AG09309 (cell line): ENCODE data around the gene RAPGEF1.

GRCh38 chr9:131605682-131606649 lies 60.6 kb downstream of the PRRT1B start:
- RRBS = no CpG with 5 or more reads among the region's 10 CpGs

GRCh38 chr9:131667344-131668029 lies 72.4 kb downstream of the RAPGEF1 start:
- RRBS = no CpG with 5 or more reads among the region's 9 CpGs

DNA sequence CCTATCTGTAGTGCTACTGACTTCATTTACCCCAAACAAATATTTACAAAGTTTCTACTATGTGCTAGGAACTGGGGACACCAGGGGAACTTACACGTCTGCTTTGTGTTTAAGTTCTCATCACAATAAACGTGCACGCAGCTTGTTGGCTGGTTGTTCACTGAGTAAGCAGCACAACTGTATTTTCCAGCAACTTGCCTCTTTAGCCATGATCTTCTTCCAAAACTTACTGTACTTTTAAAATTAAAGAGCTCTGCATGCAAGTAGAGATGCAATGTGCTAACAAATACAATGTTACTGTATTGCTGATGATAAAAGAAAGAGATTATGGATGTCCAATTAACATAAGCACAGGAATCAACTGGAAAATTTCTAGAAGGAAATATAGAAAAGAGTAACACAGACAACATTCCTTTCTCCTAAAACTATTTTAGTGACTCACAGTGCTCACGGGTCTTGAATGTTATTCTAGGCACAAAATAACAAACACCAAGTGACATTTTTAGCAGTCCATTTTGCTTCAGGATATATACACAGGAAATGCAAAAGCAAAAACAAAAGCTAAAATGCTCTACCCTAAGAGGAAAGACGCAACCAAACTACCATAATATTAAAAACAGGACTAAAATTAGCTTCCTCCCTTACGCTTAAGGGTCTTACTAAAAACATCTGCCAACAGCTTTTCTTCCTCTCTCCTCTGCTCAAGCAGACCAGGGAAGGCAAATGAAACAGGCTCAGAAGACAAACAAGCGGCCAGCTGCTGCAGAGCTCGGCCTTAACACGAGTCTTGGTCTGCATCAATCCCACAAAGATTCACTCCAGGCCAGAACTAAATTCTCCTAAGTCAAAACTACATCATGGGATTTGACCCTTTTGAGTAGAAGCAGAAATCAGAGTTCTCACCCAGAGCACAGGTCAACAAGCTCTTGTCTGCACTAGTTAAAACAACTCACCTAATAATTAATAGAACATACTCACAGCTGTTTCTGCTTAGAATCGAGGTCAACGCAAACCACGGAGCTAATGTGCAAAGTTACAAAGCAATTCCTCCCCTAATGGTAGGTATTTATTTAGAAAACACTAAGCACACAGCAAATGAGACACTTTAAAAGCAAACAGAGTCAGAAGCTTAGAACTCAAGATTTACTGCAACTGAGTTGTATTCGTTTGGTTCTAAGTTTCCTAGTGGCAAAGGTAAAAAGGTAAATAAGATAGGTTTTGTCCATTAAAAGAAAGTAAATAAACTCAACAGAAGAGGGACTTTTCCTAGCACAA lies 62.4 kb downstream of the RAPGEF1 start:
- RRBS = no CpG with 5 or more reads among the region's 13 CpGs

DNA sequence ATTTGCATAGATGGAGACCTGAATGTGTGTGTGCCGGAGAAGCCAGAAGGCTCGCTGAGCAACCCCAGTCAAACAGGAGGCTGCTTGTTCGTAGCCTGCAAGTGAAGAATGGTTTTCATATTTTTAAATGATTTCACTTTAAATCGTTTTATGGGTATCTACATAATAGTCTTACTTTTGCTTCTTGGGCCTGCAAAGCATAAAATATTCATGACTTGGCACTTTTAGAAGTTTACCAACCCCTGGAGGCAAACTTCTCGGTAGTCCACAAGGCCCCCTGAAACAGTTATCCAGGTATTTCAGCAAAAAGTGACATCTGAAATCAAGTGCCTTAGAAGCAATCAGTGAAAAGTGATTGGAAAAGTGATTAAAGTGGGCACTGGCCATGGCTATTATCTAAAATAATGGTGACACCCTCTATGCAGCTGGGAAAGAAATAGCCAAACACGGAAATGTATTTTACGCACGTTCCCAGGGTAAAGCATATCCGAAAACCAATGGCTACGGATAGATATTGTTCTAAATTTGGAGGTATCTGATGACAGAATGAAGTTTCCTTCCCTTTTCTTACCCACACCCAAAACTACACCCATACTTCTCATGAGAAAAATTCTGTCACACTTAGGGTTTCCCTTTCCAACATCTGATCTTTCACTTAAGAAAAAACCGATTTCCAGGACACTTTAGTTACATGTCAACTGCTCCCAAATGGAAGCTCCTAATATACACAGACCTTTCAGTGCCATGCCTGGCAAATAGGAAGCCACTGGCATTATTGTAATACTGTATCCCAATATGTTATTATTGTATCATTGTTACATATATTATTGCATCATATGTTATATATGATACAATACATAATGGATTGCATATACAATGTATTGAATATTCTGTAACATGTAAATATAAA lies 38.9 kb downstream of the RAPGEF1 start:
- RRBS = no CpG with 5 or more reads among the region's 11 CpGs

- RRBS = no CpG with 5 or more reads among the region's 6 CpGs
Observed at GRCh38 chr9:131723538-131724158, 16.2 kb downstream of the RAPGEF1 start.

DNA sequence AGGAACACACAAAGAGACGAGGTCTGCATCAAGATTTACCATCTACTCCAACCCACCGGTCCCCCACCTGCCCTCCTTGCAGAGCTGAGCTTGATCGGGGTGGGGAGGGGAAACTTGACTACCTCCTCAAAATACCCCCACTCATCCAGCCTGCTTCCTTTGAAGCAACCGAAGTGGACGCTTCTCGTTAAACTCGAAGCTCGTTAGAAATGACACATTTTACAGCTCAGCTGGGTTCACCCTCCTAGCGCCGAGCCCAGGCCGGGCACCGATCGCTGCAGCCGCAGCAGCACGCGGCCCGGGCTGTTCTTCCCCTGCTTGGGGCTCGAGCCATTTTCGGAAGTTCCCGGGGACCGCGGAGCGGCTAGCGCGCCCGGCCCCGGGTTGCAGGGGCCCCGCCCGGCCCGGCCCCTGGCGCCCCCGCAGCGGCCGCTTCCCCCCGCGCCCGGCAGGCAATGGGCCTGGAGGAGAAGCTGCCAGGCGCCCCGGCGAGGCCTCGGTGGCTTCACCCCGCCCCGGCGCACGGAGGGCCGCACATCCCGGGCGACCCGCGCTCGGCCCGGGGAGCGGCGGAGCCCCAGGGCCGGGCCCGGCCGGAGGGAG lies 630 bp downstream of the RAPGEF1 start:
- RRBS = 5% methylated on average over 21 of the region's 57 CpGs

DNA sequence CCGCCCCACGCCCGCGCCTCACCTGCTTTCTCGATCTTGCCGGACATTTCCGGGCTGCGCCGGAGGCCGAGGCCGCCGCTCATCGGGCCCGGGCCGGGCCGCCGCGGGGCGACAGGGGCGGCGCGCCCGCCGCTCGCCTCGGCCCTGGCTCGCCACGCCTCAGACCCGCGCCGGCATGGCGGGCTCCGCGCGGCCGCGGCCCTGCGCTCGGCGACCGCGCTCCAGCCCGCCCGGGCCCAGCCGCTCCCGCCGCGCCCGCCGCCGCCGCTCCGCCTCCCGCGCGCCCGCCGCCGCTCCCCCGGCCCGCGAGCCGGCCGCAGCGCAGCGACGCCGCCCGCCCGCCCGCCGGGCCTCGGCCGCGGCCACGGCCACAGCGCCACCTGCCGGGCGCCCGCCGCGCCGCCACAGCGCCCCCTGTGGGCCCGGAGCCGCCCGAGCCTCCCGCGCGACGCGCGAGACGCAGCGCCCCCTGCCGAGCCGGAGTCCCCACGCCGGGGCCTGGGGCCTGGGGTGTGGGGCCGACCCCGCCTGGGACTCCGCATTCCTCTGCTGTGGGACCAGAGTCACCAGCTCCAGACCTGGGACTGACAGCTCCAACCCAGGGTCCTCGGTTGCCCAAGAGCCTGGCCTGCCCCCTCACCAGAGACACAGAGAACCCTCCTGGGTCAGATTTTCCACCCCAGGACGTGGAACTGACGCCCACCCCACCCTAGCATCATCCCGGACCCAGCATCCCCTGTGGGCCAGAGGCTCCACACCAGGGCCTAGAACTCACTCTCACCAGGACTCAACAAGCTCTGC lies at the start of gene RAPGEF1:
Gene RAPGEF1, minus strand, starts transcription at position 329 of the 801 bp plus-strand sequence.
- RRBS = 1% methylated on average over 85 of the region's 106 CpGs

- RRBS = no CpG with 5 or more reads among the region's 4 CpGs
Observed at GRCh38 chr9:131765118-131765378, 25.2 kb upstream of the RAPGEF1 start.

DNA sequence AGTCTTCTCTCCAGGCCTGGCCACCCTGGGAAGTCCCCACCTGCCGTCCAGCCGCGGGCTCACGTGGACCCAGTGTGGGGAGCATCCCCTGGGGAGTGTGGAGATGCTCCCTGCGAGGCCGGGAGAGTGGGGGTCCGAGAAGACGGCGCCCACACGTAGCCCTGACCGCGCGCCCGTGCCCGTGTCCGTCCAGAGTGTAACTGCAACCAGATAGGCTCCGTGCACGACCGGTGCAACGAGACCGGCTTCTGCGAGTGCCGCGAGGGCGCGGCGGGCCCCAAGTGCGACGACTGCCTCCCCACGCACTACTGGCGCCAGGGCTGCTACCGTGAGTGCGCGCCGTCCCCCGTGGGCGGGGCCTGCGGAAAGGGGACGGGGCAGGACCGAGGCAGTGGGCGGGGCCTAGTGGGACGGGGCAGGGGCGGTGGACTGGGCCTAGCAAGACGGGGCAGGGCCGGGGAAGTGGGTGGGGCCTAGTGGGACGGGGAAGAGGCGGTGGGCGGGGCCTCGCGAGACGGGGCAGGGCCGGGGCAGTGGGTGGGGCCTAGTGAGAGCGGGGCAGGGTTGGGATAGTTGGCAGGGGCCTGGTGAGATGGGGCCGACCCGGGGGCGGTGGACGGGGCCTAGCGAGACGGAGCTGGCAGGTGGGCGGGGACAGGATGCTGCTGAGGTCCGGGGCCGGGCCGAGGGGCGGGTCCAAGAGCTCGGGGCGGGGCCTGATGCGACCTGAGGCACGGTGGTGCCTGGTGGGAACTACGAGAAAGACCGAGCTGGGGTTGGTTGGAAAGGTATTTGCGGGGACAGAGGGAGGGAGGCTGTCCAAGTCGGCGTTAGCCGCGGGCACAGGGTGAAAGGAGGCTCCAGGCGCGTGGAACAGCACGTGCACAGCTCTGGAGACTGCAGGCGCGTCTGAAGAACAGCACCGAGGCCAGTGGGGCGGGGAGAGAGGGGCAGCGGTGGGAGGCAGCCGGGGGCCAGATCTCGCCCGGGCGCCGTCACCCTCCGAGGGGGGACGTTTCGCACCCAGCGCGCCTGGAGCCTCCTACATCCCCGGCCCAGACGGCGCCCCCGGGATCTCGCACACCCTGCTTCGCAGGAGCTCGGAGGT lies 79.2 kb downstream of the NTNG2 start:
- RRBS = 3% methylated on average over 29 of the region's 100 CpGs

DNA sequence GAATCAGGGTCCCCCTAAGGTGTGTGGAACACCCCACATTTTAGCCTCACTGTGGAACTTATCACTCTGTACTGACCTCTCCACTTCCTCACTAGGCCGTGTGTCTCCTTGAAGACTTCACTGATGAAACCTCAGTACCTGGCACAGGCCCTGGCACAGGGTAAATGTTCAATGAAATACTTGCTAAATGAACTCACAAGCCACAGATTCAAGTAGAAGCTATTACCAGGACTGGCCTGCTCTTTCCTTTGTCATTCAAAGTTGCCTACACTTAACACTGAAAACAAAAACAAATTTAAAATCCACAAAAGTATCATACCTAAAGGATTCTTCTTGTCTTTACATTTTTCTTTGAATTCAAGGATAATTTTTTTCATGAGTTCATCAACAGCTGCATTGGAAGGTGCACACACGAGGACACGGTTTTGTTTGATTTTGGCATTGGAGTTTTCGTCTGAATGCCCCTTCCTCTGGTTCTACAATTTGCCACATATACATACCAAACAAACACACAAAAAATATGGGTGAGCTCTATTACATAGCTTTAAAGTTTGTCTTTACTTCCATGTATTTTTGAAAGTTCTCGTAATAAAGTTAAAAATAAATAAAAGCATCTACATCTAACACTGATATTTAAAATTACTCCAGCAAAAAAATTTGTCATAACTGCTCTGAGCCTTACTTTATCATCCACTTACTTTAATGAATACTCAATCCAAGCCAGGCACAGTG lies 59.1 kb downstream of the SETX start:
- RRBS = no CpG with 5 or more reads among the region's 5 CpGs

GRCh38 chr9:132769354-132769946 lies 99.2 kb downstream of the GTF3C4 start:
- RRBS = no CpG with 5 or more reads among the region's 17 CpGs

DNA sequence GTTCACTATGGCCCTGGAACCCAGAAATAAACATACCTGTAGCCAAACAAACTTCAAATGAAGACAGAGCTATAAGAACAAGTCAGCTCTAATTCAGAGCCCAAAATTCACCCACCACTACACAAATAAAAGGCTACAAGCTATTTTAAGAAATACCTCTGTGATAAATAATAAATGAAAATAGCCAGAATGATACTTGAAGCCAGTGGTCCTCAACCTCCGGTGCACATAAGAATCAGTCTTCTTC lies 2.4 kb downstream of the TSC1 start:
- RRBS = no CpG with 5 or more reads among the region's 1 CpG

DNA sequence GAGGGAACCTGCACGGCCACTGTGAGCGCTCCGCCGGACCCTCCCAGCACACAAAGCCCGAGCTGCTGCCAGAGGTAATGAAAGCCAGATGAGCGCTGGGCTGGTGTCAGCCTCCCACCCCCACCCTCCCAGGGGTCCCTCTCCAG lies 1.6 kb downstream of the RALGDS start:
- RRBS = no CpG with 5 or more reads among the region's 6 CpGs

DNA sequence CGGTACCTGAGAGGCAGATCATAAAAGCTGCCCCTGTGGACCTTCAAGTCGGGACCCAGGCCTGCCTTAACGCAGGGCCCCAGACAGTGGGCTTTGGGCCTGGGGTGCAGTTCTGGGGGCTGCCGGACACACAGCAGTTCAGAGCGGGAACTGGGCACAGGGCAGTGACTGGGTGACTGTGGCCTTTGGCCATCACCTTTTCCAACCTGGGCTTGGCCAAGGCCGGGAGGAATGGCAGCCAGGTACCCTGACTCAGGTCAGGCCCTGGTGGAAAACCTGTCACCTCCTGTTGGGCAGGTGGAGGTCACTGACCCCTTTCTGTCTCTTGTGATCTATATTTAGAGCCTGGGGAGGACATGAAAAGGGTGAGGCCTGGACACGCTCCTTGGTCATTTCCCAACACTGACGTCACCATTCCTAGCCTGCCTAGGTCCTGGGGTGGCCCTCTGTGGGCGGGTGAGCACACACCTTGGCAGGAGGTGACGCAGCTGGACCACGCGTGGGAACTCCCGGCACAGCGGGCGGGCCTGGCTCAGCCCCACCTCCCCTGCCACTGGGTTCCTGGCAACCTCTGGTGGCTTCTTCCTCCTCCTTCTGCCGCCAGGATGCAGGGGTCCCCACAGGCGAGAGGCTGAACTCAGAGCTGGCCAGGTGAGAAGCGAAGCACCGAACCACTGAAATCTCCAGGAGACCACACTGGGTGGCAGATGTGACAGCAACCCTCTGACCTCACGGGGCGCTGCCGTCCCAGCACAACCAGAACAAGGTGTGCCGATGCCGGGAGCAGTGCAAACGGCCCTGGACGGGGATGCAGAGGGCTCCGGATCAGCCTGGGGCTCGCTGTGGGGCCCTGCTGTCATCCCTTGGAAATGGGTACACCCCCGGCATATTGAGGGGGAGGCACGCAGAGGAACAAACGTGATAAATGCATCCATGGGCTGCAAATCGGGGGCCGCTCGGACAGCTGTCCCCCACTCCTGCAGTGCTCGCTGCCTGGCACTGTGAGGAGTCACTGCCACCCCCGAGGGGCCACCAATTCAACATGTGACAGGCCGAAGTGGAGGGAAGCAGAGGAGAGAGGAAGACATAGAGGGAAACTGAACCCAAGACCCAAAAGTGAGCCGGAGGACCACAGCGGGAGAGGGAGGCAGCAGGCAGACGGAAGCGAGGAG lies 6.5 kb upstream of the RALGDS start:
- RRBS = 95% methylated on average over 6 of the region's 41 CpGs

DNA sequence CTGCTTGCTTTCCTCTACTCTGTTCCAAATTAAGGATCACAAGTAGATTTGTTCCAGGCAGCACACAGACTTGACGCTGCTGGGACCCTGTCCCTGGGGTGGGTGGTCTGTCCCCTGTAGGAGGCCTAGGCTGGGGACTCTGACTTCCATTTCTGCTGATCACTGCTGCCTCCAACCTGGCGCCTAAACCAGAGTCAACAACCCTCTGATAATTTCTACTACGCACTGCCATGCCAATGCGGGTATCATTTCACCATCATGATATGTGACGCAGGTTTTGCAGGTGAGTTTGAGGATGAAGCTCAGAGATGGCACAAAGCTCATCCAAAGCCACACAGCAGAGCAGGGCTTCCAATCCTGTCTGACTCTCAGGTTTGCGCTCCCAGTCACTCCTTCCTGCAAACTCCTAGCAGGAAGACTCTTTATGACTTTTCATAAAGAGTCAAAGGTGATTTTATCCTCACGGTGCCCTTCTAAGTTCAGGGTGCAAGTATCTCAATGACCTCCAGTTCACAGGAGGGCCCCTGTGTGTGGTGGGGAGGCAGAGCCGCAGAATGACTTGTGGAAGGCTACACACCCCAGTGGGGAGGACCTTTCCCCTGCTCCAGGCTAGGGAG lies 13.6 kb upstream of the RALGDS start:
- RRBS = no CpG with 5 or more reads among the region's 8 CpGs

- RRBS = no CpG with 5 or more reads among the region's 9 CpGs
Observed at GRCh38 chr9:133137377-133137772, 16.3 kb upstream of the RALGDS start.

DNA sequence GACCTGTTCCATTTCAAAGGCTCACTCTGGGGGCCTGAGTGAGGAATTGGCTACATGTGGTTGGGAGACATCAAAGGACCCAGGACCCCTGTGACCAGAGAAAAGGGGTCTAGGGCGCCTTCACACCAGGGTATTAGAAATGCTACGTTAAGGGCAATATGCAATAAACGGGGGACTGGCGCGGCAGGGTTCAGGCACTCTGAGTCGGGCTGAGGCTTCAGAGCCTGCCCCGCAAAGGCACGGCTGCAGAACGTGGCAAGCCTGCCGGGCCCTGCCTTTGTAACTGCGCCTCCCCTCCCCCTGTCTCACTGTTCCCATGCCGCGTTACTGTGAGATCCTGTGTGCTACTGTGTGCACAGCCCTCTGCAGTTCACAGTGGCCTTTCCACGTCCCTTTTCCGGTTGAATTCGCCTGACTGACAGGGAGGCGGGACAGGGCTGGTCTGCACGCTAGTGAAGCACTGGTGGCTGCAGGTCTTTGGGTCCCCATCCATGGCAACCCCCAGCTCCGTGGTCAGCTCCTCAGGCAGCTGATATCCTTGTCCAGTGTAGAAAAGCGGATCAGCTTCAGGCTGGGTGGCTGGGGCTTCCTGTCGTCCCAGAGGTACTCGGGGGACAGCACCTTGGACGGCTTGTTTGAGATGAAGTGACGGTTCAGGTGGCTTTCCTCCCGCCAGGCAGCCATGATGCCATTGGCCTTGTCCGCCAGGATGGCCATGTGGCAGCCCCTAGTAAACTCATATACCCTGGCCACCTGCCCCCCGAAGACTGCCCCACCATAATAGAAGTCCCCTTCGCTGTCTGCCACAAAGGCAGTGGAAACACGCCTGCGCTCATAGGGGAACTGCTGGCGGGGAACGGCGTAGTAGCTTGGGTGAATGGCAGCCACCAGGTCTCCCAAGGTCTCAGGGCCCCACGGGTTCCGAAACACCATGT lies 10.4 kb downstream of the GBGT1 start:
- RRBS = no CpG with 5 or more reads among the region's 35 CpGs

DNA sequence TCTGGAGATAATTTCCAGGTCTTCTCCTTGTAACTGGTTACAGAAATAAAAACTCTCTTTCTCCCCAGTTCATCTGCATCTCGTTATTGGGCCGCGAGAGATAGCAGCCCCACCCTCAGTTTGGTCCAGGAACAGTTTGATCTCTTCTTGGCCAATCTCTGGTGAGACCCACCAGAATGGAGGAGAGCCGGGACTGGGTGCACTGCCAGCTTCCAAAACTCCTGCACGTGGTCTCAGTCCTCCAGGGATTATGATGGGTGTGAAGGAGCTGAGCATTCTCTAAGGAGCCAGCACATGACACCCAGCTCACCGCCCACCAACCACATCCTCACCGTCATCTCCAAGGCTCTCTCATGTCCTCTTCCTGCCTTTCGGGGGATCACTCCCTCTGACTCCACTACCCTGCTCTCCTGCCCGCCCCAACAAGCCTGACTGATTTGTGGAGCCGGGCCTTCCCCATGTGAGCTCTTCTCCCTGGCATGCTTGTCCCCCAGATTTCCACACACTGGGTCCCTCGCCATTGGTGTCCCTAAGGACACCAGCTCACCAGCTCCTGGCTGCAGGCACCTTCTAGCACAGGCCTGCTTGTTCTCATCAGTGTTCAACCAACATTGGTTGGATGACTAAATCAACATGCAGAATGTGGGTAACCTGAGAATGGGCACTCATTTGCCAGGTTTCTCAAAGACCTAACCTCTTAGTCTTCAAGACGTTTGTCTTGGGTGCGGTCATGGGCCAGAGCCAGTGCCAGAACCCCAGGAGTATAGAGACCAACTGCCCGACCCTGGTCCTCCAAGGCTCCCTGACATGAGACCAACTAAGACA lies 62.9 kb downstream of the SURF6 start:
- RRBS = no CpG with 5 or more reads among the region's 14 CpGs

GRCh38 chr9:133275131-133275378 lies 60.9 kb downstream of the SURF6 start:
- RRBS = 4% methylated on average over 17 of the region's 34 CpGs

- RRBS = no CpG with 5 or more reads among the region's 4 CpGs
Observed at GRCh38 chr9:133282458-133282857, 53.5 kb downstream of the SURF6 start.